ENCODE results near the gene CHMP1B.

DNA sequence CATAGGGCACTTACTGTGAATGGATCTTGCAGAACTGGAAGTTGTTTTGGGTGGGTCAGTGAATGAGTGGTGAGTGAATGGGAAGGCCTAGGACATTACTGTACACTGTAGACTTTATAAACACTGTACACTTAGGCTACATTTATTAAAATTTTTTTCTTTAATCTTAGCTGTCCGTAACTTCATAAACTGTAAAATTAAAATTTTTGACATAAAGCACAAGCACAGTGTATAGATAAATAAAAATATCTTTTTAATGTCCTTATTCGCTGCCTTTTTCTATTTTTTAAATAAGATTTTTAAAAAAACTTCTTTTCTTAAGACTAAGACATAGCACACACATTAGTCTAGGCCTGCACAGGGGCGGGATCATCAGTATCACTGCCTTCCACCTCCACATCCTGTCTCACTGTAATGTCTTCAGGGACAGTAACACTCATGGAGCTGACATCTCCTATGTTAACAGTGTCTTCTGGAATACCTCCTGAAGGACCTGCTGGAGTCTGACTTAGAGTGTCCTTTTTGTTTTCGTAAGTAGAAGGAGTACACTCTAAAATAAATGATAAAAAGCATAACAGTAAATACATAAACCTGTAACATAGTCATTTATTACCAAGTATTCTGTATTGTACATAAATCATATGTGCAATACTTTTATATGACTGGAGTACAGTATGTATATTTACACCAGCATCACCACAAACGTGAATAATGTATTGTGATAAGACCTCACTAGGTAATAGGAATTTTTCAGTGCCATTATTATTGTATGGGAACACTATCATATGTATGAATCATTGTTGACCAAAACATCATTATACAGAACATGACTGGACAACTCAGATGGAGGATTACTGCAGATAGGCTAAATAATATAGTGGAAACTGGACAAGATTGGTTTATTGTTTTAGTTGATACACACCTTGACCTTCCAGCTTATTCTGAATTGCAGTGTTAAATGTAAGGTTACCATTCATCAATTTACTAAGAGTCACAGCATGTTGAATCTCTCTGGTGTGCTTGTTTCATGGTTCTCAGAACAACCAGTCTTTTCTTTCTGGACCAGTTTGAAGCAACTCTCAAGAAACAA is 33.2 kb downstream of the VAPA start:
- PRO-cap: no peak

GRCh38 chr18:9955927-9956429 is 42.2 kb downstream of the VAPA start:
- PRO-cap: no peak

- PRO-cap: no peak
These were observed 118.7 kb downstream of the VAPA start for GRCh38 chr18:10032391-10032940.

- PRO-cap: no peak
These were observed 138.3 kb downstream of the VAPA start for GRCh38 chr18:10052084-10052639.

GRCh38 chr18:10057755-10058611 is 144.2 kb downstream of the VAPA start:
- PRO-cap: no peak

DNA sequence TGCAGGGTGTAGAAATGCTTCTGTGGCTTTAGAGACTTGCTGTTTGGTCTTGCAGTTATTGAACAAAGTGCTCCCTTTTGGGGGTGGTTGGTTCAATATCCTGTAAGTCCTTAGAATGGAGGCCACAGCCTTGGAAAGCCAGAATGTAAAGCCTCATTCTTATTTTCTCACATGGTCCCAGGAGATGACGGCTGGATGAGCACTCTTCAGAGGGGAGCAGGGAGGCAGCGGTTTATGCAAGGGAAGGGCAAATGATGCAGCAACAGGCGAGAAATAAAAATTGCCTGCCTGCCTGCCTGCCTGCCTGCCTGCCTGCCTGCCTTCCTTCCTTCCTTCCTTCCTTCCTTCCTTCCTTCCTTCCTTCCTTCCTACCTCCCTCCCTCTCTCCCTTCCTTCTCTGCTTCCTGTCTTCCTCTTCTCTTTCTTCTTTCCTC is 148.8 kb downstream of the VAPA start:
- PRO-cap: no peak

DNA sequence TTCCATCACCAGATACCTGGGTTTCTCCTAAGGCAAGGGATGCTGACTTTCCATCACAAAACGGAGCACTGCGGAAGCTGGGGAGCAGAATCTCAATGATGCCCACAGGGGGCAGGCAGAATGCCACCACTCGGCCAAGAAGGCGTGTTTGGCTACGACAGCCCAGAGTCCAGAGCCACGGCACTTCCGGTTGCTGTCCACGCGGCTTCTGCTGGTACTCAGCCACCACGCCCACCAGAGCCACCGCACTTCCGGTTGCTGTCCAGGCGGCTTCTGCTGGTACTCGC is 40.3 kb upstream of the APCDD1 start:
- PRO-cap: no peak

DNA sequence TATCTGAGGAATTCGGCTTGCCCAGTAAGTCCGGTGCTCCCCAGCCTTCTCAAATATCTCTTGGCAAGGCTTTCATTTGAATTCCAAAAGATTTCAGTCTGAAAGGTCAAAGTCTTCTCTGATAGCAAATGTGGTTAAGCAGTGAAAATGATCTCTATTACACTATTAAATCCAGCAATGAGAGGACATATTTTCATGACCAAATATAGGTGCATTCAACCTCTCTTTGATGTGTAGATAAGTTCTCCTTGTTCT is 27.8 kb downstream of the PIEZO2 start:
- PRO-cap: no peak

DNA sequence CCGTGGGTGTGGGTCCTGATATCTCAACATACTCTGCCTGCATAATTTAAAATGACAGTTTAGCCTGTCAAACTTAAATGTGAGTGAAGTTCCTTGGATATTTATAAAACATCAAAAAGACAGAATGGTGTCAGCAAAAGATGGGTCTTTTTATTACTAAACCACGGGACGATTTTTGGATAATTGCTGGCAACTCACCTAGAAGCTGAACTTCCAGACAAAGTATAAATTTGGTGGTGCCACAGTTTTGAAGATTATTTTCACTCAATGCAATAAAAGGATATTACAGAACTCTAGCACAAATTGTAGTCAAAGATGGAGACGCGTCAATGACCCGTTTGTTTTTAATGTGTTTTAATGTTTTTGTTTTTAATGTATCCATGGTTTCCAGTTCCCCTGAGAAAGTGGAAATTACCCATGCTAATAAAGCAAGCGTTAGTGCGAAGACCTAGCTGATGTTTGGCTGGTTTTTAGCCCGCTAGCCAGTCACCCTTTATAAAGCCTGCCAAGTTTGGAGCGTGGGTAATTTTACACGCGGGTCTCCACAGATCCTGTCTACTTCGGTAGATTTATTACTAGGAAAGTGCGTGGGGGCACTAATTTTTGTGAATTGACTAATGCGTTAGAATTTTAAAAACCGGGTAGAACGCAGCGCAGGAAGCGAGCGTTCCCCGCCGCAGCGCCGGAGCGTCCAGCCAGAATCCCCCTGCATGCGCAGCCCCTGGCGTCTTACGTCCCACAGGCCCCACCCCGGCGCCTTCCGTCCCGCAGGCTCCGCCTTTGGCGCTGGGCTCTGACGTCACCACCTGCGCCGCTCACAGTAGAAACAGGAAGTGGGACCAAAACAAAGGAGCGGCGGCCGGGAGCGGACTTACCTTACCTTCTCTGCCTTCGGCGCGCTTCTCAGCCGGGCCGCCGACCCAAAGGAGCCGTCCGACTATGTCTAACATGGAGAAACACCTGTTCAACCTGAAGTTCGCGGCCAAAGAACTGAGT is at the start of gene CHMP1B:
TSS of gene CHMP1B (plus strand) at position 841 of the 996 bp plus-strand sequence.
- PRO-cap: bidirectional peak, plus-strand start at position 438 of the sequence, minus-strand start at position 461 of the sequence; bidirectional peak, plus-strand start at position 847 of the sequence, minus-strand start at position 703 of the sequence

GRCh38 chr18:11947025-11948346 is 33.8 kb upstream of the IMPA2 start:
- PRO-cap: bidirectional peak, plus-strand start at chr18:11947520, minus-strand start at chr18:11947412; bidirectional peak, plus-strand start at chr18:11948047, minus-strand start at chr18:11947766; unidirectional peak, minus-strand start at chr18:11948132

DNA sequence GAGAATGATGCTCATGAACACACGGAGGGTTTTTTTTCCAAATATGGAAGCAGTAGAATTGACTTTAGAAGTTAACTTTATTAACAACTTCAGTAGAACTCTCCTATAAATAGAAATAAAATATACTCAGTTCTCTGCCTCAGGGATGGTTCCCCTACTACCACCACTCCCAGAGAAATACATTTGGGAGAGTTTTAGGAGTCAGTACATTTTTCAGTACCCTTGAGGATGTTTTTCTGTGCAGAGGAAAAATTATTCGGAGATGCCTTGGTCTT is 16.9 kb upstream of the IMPA2 start:
- PRO-cap: no peak

DNA sequence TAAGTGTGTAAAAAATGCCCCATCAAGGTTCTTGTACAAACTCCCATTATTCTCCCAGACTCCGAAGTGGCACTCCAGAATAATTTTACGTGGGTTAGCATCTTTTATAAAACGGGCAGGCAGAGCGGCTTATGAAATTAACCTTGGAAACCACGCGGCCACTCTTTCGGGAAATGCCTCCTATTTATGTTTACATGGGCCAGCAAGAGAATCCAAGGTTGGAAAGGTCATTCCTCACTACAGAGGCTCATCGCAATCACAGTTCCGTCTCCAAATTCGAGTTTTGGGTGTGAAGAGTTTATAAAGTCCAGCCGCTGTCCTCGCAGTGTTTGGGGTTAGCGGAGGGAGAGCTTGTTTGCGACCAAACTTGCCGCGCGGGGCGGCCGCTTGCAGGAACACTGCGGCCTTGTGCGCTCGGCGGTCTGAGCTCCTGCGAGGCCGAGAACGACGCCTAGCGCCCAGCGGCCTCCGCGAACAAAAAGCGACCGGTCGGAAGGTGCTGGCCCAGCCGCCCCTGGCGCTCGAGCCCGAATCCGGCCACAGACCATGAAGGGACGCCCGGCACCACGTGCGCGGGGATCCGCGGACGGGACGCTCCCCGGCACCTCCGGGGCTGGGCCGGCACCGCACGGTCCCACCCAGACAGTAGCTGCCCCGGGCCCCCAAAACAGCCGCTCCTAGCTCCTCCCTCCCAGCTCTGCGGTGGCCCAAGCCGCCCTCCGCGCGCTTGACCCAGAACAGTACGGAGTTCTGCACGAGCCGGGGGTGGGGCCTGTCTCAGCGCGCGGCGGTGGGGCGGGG is 934 bp upstream of the IMPA2 start:
- PRO-cap: bidirectional peak, plus-strand start at position 477 of the sequence, minus-strand start at position 424 of the sequence; bidirectional peak, plus-strand start outside the sequence, minus-strand start at position 699 of the sequence

GRCh38 chr18:11983409-11984162 is 2.3 kb downstream of the IMPA2 start:
- PRO-cap: no peak

DNA sequence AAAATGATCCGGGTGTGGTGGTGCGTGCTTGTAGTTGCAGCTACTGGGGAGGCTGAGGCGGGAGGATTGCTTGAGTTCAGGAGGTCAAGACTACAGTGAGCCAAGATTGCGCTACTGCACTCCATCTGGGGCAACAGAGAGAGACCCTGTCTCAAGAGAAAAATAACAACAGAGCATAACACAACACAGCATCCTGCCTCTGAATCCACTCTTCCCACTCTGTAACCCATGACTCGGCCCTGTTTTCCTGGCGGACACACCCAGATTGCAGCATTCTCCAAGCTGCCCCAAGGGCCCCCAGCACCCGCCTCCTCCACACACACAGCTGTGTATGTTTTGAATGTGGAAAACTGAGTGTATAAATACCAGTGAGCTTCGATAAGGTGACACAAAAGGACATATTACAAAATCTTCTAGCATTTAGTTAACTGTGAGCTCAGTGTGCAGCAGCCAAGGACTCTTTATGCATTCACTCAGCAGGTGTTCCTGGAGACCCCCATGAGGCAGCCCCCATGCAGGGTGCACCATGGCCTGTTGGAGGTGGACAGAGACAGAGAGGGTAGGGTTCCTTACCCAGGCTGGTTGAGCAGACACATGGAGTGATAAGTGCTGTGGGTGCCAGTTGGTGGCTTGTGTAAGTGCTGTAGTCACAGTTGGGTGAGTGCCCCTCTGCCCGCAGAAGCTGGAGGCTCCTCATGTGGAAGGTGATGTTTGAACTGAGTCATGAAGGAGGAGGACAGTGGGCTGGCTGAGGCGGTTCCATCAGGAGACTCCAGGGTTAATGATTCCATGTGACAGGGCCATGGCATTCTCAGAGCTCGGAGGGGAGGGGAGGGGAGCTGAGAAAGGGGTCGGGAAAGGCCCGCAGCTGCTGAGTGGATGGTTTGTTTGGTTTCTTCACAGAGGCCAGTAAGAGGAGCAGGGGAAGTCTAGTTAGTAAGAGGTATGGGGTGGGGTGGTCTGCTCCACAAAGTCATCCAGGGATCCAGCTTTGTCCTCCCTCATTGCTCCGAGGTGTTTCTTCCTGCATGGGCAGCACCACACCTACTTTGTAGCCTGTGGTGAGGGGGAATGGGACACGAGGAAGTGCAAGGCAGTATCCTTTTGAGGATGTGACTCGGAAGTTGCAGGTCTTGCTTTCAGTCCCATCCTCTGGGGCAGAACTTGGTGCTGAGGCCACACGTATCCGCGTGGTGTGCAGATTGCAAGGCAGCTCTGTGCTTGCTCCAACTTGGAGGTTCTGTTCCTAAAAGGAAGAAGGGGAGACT is 13.3 kb downstream of the IMPA2 start:
- PRO-cap: unidirectional peak, minus-strand start at position 218 of the sequence

GRCh38 chr18:12013211-12014018 is 32.1 kb downstream of the IMPA2 start:
- PRO-cap: no peak

- PRO-cap: no peak
These were observed 33.7 kb downstream of the IMPA2 start for GRCh38 chr18:12014734-12015629.

DNA sequence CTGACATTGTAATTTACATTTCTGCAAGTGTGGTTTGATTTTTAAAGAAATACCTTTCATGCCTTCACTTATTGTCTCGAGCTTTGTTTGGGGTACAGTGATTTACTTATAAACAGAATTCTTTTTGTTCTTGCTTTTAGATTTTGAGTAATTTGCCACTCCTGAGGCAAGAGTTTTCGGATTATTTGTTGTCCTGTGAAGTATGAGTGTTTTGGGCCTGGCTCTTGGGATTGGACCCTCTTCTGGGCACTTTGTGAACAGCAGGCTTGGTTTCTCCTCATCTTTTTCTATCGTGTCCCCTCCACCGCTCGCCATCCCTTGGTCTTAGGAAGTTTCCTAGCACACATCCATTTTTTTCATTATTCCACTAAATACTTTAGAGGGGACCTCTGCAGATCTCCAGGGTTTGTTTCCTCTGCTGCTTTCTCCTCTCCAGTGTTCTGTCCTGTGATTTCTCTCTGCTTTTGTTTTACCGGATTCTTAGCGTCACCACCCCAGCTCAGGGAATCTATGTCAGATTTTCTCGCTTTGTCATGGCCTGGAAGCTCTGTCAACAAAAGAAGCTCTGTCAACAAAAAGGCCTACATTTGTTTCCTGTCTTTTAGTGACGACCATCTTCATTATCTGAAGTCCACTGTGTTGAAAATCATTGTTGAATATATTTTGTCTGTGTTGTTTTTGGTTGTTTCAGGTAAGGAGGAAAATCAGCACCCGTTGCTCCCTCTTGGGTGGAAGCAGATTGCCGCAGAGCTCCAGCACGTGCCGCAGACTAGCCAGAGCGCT is 27.7 kb downstream of the ANKRD62 start:
- PRO-cap: no peak

DNA sequence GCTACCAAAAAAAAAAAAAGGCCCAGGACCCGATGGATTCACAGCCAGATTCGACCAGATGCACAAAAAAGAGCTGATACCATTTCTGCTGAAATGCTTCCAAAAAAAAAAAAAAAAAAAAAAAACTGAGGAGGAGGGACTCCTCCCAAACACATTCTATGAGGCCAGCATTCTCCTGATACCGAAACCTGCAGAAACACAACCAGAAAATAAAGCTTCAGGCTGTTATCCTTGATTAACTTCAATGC is 58.4 kb downstream of the ANKRD62 start:
- PRO-cap: no peak

DNA sequence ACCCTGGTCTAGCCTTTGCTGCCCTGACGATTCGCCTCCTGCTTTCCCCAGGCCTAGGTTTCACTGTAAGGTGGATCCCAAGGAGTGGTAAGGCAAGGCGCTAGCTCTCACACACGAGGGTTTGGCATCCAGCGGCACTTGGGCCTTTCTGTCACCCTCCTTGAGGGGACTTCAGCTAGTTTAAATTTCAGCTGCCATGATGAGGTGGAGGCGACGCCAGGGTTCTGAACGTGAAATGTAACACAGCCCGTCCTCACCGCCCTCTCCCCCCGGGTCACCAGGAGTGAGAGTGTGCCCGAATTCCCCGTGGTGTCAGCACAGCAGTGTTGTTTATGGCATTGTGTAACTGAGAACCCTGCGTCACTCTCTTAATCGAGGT is 4.5 kb downstream of the CIDEA start:
- PRO-cap: no peak

GRCh38 chr18:12306218-12306740 is 1.8 kb upstream of the TUBB6 start:
- PRO-cap: no peak

Data from sciatic nerve (tissue), 1 donor.